AG04450 (cell line): ENCODE results near the genes DEFB123, DUSP15 and CCM2L.

GRCh38 chr20:31440419-31440858, at the start of gene DEFB123:
Gene DEFB123 (plus strand): TSS chr20:31440632.
- CAGE, long polyA plus RNA, result no peak
- RRBS, result no CpG with 5 or more reads among the region's 8 CpGs

- CAGE, long polyA plus RNA, result no peak
- RRBS, result no CpG with 5 or more reads among the region's 3 CpGs
Observed at GRCh38 chr20:31488118-31488553, 13.0 kb downstream of the REM1 start.

DNA sequence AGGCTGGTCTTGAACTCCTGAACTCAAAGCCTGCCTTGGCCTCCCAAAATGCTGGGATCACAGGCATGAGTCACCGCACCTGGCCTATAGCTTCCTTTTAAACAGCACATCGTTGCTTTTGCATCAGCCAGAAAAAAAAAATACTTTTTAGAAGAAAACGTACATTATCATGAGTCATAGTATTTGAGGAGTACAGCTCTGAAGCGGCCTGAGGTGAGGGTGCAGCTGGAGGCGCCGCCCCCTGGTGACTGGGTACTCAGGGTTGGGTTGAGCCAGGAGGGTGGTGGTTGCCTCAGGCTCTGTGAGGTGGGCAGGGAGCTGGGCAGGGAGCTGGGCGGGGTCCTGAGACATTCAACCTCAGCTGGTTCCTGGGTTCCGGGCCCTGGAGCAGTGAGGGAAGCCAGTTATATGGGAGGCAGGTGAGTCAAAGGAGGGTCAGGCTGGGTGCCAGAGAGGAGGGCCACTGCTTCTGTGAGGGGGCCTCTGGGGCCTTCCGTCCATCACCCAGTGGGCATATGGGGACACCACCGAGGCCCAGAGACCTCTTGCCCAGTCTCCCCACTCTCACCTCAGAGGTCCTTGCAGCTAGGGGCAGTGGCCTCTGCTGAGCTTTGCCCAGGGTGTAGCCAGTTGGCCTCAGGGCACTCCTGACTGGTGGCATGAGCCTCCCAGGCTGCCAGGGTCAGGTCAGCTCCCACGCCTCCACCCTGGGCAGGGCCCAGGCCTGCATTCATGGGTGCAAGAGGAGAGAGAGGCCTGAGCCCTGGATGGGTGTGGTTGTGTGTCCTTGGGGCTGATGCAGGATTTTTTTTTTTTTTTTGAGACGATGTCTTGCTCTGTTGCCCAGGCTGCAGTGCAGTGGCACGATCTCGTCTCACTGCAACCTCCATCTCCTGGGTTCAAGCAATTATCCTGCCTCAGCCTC, 11.6 kb upstream of the ID1 start:
- CAGE, long polyA plus RNA, result no peak
- RRBS, result no CpG with 5 or more reads among the region's 14 CpGs

DNA sequence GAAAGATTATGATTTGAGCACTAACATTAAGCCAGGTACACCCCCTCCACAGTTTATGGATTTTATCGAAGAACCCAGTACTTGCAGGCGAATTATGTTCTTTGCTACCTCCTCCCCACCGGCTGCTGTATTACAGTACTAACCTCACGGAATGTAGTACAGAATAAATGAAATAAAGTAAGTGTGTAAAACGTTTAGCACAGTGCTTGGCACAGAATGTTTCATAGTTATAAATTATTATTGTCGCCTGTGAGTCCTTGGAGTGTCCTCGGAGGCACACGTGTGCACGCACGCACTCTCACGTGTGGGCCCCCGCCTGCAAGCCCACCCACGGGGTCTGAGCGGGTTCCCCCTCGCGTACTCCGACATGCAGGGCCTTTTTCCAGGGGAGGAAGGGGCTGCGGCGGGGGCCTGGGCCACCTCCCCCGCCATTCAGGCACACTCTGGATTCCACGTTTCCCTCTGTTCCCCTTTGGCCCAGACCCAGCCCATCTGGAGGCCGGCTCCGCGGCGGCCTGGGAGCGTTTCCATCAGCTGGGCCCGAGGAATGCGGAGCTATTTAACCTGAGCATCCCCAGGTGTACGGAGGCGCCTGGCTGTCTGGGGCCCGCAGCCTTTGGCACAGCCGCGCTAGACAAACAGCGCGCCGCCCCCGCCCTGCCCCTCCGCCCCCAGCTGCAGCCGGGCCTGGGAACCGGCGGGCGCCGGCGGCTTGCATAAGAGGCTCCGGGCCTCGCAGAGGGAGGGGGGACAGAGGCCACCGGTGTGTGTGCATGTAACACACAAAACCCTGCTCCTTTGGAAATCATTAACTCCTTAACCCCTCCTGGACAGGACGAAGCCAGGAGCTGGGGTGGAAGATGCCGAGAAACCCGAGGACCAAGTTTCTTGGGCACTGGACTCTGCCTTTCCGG, 3.2 kb downstream of the ID1 start:
- CAGE, long polyA plus RNA, result no peak
- RRBS, result no CpG with 5 or more reads among the region's 51 CpGs

DNA sequence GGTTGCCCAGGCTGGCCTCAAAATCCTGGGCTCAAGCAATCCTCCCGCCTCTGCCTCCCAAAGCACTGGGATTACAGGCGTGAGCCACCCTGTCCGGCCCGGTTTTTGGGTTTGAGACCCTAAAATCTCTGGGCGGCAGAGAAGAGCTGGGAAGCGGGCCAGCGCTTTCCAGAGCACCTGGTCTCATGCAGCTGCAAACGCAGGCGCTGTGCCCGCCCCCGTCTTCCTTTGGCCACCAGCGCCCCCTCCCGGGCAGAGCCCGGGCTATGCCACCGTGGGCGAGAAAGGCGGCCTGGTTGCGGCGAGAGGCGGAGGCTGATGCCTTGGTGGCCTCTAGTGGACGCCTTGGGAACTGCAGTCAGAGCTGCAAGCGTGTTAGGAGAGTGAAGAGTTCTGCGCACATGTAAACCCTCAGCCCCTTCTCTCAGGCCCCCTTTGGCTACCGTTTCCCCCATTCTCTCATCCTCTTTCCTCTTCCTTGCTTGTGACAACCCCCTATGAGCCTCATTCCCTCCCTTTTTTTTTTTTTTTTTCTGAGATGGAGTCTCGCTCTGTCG, 7.7 kb downstream of the ID1 start:
- CAGE, long polyA plus RNA, result no peak
- RRBS, result no CpG with 5 or more reads among the region's 26 CpGs

- CAGE, long polyA plus RNA, result no peak
- RRBS, result no CpG with 5 or more reads among the region's 37 CpGs
Observed at GRCh38 chr20:31661175-31662213, 23.8 kb downstream of the COX4I2 start.

- CAGE, long polyA plus RNA, result no peak
- RRBS, result no CpG with 5 or more reads among the region's 2 CpGs
Observed at GRCh38 chr20:31707987-31708845, 14.5 kb downstream of the BCL2L1 start.

DNA sequence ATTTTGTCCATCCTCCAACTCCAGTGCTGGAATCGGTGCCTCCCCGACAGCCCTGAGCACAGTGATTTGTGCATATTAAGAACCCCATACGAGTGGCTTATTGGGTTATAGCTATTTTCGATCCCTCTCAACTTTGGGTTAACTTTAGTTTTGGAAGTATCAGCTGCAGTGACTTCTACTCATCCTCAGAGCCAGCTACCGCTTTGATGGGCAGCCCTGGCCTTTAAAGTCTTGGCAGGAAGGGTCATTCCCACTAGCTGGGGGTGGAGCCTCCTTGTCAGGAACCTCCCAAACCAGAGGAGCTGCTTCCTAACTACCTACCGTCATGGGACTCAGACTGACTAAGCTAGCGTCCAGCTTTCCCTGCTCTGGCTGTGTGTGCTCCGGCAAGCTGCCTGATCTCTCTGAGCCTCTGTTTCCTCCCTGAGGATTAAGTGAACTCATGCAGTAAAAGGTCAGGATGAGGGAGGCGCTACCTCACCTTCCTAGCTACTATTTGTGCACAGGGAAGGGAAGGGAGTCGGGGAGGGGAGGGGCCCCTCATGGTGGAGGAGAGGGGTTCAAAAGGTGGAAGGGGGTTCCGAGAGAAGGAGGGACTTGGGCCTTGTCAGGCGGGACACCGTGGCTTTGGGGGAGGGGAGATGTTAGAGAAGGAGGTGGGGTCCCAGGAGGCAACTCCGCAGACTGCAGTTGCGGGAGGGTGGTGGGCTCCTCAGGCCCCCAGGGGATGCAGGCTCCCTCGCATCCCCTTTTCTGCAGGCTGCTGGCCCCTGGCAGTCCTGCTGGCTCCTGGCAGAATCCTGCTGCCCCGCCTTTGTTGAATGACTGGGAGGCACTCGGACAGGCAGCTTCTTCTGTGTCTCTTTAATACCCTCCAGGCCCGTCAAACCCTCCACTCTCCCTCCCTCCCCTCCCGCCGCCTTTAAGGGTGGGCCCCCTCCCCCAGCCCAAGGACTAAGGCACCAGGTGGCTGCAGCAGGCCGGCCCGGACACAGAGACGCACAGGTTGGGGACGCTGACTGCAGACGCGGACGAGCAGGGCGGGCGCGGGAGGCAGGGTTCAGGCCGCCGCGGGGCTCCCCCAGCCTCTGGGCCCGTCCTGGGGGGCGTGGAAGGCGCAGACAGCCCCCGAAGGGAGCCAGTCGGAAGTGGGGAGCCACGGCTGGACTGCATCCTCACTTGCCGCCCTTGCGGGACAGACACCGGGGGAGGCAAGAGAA, 9.7 kb downstream of the DUSP15 start:
- CAGE, long polyA plus RNA, result no peak
- RRBS, result 8% methylated on average over 1 of the region's 43 CpGs

DNA sequence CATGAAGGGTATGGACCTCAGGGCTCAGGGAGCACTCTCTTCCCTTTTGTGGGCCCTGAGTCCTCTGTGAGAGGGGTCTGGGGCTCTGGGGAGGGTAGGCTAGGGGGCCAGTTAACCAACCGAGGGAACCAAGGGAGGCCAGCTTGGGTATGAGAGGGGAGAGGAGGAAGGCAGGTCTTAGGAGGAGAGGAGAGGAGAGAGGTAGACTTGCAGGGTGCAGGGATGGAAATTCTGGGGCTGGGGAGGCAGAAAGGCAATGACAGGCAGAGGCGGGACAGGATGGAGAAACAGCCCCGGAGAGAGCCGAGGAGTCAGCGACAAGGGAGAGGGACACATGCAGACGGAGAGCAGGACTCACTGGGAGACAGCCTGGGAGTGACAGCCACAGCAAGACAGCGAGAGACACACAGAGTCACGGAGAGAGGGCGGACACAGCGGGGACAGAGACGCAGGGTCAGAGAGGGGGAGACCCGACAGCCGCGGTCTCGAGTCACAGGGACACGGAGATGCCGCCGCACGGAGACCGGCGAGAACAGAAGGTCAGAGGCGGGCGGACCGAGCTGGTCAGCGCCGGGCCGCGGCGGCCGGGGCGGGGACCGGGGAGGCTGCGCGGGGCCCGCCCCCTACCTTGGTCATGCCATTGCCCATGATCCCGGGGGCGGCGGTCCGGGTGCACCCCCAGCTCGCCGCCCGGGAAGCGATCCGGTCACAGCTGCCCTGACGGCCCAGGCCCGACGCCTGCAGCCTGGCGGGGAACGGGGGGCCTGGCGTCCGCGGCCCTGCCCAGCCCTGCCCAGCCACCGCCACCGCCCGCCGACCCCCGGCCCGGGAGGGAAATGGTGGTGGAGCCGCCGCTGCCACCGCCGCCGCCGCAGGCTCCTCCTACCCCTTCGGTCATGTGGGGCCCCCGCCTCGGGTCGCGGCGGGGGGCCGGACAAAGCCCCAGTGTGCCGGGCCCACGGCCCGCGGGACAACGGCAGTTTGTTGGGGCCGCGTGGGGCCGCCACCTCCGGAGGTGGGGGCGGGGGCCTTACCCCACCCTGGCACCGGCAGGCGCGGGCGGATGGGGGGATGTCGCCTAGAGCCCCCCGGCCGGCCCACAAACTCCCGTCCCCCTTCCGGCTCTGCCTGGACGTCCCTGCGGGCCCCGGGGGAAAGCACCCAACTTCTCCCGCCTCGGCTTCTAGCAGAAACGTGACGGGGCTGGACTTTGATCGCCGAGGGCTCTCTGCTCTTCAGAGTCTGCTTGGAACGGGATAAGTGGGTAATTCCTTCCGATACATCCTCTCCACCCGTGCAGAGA, at the start of gene DUSP15:
TSS of gene DUSP15 (minus strand) at position 838 of the 1,303 bp plus-strand sequence.
- CAGE, long polyA plus RNA, result no peak
- RRBS, result 3% methylated on average over 30 of the region's 102 CpGs

DNA sequence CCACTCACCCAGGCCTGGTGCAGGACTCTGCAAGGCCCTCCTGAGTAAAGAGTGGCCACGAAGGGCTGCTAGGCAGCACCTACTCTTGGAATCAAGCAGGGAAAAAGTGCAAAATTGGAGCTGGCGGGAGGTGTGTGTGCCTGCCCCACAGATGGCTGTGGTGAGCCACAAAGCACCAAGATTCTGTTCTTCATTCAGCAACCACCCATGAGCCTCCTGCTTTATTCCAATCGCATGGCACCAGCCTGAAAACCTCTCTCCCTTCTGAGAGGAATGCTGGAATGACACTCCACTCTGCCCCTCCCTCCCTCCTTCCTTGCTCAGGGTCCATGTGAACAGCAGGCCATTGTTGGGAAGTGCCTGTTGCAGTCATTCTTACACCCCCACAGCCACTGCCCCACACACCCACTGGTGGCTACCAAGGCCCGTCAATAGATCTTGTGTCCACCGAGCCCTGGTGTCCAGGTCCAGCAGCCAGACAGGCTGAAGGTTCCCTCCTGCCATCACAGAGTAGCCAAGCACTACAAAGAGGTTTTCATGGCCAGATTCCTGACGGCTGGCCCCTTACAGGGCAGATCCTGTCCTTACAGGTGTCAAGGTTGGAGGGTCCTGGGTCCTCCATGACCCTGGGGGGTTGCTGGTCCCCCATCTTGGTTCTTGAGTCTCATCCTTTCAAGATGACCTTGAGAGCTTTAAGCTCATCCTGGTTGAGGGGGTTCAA, 6.5 kb downstream of the PDRG1 start:
- CAGE, long polyA plus RNA, result no peak
- RRBS, result no CpG with 5 or more reads among the region's 6 CpGs

- CAGE, long polyA plus RNA, result no peak
- RRBS, result no CpG with 5 or more reads among the region's 6 CpGs
Observed at GRCh38 chr20:32009969-32010576, at the start of gene CCM2L. Gene CCM2L (plus strand): TSS chr20:32010438.

DNA sequence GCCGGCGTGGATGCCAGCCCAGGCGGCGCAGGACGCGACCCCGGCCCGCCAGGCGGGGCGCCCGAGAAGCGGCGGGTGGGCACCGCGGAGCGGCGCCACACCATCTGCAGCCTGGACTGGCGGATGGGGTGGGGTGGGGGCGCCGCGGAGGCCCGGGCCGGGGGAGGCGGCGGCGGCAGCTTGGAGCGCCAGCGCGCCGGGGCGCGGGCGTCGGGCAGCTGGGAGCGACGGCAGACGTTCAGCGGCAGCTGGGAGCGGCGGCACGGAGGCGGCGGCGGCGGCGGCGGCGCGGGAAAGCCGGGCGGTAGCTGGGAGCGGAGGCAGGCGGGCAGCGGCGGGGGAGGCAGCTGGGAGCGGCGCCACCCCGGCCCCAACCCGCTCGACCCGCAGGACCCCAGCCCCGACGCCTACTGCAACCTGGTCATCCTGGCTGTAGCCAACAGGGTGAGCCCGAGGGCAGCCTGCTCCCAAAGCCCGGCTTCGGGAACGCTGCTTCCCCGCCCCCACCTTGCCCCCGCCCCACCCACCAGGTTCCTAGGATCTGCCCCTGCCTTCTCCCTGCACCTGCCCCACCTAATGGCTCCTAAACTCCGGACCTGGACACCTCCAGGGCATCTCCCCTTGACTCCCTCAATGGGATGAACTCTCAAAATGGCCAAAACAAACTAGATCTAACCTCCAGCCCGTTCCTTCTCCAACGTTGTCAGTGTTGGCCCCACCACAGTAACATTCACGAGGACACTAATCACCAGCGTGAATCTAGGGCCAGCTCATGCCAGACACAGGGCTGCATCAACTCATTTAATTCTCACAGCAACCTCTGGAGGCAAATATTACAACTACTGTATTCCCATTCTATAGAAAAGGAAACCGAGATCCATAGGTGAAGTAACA, 9.0 kb downstream of the CCM2L start:
- CAGE, long polyA plus RNA, result no peak
- RRBS, result 2% methylated on average over 49 of the region's 75 CpGs

DNA sequence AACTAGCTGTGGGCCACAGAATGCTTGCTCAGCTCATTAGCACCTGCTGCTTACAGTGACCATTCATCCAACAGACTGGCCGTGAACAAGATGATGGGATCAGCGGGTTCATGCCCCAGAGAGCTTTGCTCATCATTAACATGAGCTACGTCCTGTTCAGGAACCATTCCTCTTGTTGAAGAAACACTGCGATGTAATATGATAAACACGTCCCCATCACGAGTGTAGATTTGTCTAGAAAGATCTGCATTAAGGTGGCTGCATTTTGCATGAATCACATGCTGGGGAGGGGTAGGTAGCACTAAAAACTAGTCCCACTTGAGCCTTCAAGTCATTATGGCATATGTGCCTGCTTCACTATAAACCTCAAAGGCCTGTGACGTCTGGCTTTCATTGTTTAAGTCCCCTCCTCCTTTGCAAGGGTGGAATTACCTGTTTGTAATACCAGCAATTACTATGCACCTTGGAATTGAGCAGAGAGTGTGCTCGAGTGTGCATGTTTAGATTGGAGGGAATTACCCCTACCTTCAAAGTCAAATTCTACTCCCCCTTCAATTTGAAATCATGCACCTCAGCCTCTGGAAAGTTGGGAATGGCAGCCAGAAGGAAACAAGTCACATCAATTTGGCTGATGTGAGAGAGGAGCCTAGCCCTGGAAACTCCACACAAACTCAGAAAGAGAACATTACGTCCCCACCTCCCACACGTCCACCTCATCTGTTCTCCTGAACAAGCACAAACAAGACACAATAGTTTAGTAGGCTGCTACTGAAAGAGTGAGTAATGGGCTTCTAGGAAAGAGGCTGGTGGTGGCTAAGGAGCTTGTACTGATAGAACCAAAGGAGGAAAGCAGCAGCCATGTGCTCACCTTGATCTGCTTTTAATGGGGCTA, 3.7 kb downstream of the PLAGL2 start:
- CAGE, long polyA plus RNA, result no peak
- RRBS, result no CpG with 5 or more reads among the region's 10 CpGs

- CAGE, long polyA plus RNA, result no peak
- RRBS, result no CpG with 5 or more reads among the region's 7 CpGs
Observed at GRCh38 chr20:32331894-32333121, 25.8 kb upstream of the ASXL1 start.

DNA sequence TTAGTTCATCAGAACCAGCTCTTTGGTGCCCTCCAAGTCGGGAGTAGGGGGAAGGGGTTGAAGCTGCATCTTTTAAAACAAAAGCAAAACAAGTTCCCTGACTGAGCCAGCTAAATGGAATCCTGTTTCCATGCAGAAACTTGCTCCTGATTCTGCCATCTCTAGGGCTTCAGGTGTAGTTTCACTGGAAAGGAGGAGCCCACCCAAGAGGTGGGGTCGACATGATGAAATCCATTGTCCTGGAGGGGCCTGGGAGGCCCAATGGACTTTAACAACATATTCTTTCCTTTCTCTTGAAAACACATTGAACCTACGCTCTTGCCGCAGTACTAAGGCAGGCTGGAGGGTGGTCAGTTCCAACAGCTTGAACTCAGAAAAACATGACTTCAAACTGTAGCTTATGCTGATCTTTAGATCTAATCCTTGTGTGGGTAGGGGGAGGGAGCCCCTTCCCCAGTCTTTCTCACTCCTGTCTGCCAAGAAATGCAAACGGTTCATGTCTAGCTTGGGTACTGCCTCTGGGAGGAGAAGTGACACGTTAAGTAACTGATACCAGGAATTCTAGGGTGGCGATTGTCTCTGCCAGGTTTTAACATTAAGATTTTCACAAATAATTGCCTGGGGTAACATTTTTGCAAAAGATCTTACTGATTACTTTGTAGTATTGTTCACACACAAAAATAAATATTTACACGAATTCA, 86.9 kb downstream of the ASXL1 start:
- CAGE, long polyA plus RNA, result no peak
- RRBS, result no CpG with 5 or more reads among the region's 8 CpGs

DNA sequence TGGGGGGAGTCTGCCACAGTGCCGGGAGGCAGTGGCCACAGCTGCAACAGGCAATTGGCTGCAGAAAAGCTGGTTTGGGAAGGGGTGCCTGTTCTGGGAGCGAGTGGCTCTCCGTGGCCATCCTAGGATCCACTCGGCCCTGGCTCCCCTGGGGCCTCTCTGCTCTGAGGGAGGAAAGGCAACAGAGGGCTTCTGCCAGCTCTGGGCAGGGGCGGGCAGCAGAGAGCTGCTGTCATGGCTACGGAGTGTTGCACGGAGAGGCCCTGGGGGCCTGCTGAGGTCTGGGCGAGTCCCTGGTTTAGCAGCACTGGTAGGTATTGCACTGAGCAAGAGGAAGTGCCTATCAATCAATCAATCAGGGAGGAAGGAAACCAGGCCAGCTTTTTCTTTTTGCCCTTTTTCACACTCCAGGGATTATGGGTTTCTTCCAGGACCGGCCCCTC, 87.8 kb downstream of the ASXL1 start:
- CAGE, long polyA plus RNA, result no peak
- RRBS, result no CpG with 5 or more reads among the region's 9 CpGs

DNA sequence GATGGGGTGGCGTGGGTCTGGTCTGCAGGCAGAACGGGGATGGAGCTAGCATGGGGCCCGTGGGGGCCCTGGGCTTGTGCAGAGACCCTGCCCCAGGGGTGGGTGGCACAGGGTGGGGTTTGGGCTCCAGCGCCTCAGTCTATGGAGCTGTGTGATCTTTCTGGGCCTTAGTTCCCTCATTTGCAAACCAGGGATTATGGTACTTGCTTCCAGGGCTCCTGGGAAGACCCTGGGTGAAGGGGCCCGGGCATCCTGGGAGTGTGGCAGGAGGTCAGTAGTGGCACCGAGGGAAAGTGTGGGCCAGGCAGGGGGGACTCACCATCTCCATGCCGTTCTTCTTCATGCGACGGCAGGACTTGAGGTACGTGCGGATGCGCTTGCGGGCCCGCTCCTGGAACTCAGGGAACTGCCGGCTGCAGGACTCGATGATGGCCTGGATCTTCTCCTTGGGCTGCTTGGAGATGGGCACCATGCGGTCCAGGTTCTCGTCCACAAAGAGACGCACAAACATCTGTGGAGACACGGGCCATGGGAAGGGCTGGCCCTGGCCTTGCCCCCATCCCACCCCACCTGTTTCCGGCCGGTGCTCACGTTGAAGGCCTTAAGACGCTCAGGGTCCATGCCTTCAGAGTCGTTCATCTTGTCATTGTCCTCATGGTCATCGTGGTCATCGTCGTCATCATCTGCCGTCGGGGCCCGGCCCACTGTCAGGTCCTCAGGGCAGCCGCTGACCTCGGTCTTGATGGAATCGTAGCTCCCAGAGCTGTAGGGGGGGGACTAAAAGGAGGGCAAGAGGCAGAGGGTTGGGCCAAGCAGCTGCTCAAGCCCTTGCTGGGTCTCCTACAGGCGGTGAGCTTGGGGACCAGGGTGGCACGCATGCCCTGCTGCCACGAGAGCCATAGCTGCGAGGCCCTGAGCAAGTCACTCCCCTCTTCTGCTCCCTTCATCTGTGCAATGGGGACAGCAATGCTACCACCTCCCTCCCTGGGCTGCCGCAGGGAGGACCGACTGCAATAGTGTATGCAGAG, 95.2 kb downstream of the ASXL1 start:
- CAGE, long polyA plus RNA, result no peak
- RRBS, result no CpG with 5 or more reads among the region's 40 CpGs

DNA sequence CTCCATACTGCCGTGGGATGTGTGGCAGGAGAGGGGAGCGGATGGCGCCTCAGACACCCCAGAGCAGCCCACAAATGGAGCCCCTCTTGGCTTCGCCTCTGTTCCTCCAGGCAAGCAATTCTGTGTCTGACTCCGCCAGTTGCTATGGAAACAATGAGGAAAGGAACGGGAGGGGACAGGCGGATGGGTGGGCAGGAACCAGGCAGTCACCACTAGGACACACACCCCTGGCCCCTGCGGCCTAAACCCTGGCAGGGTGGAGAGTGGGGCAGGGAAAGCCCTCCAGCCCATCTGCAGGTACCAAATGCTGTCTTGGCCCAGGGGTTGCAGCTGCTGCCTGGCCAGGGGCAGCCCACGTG, 66.6 kb downstream of the NOL4L start:
- CAGE, long polyA plus RNA, result no peak
- RRBS, result no CpG with 5 or more reads among the region's 9 CpGs

DNA sequence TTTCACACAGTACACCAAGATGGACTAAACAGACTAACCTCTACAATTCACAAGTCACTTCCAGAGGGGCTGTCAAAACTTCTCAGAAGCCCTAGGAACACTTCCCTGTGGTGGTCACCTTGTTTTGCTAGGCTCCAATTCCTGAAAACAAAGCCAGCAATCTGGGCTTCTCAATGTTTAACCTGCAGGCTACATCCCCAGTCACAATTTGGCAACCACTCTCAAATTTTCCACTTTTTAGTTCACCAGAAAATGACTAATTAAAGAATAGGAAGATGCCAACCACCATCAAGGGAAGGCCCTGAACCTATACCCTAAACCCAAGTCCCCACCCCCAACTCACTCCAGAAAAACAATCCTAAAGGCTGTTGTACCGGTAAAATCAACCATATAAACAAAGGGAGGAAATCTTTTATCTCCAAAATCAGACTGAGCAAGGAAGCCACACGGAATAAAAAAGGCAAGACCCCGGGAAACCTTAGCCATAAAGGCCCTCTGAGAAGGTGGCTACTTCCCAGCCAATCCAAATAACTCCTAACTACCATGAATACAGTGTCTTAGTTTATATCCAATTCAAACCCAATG, 34.4 kb upstream of the C20orf203 start:
- CAGE, long polyA plus RNA, result no peak
- RRBS, result 43% methylated on average over 3 of the region's 3 CpGs

GRCh38 chr20:32742401-32742928, 802 bp downstream of the COMMD7 start:
- CAGE, long polyA plus RNA, result no peak
- RRBS, result no CpG with 5 or more reads among the region's 8 CpGs